ENCODE data around the gene PSMD5.

DNA sequence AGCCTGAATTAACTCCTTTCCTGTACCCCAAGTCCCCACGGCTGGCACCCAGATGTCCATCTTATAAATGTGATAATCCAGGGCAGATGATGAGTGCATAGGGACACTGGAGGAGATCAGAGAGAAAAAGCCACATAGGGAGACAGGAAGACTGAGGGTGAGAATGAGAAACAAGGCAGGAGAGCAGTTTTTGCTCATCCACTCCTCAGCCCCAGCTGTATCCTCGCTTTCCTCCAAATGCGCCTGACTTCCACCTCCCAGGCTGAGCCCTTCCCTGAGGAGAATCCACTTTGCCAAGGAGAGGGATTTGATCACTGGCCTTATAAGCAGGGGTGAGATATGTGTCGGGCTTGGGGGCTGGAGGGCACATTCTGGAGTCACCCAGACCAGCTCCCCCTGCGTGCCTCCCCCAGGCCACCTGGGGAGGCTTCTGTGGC is 211.3 kb downstream of the PAPPA start:
- PRO-cap, result no peak

GRCh38 chr9:116695815-116696243 is 8.7 kb downstream of the TRIM32 start:
- PRO-cap, result unidirectional peak, plus-strand start at chr9:116695986

DNA sequence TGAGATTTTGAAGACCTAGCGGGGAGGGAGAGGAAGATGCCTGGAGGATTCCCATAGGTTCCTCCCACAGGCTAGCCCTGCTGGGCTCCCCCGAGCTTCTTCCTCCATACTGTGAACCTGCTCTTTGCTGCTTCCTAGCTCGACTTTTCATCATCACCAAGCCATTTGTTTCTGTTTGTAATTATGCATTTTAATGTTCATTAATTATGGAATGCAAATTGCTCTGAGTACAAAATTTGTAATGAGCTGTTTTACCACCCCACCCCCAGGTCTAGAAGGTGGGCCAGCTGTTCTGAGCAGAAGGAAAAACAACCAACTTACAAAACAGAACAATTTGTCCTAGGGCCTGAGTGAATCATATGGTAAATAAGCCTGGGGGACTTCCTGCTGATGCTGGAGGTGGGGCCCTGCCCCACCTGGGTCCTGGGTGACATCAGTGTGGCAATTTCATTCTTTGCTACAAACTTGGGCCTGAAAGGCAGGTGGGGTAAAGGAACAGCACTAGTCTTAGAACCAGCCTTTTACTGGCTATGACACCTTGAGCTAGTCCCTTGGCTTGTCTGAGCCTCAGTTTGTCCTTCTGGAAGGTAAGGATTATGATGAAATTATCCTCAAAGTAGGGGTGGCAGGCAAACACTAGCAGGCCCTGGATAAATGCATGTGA is 150.4 kb downstream of the TRIM32 start:
- PRO-cap, result no peak

- PRO-cap, result no peak
These were observed 9.0 kb downstream of the ASTN2 start for GRCh38 chr9:117405896-117406256.

DNA sequence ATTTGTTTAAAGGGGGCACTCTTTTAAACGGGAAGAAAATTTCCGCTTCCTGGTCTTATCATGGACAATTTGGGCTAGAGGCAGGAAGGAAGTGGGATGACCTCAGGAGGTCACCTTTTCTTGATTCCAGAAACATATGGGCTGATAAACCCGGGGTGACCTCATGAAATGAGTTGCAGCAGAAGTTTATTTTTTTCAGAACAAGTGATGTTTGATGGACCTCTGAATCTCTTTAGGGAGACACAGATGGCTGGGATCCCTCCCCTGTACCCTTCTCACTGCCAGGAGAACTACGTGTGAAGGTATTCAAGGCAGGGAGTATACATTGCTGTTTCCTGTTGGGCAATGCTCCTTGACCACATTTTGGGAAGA is 11.3 kb downstream of the TLR4 start:
- PRO-cap, result no peak

GRCh38 chr9:119555930-119556746 is 186.9 kb upstream of the BRINP1 start:
- PRO-cap, result no peak

GRCh38 chr9:120563073-120563612 is 16.8 kb downstream of the CDK5RAP2 start:
- PRO-cap, result no peak

DNA sequence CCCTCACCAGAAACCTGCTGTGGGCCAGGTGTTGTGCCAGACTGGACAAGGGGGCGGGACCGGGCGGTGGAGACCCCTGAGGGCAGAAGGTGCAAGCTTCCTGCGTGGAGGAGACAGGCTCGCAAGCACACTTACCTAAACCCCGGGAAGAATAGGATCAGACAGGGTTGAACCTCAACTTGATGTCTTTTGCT is 739 bp upstream of the MEGF9 start:
- PRO-cap, result no peak

DNA sequence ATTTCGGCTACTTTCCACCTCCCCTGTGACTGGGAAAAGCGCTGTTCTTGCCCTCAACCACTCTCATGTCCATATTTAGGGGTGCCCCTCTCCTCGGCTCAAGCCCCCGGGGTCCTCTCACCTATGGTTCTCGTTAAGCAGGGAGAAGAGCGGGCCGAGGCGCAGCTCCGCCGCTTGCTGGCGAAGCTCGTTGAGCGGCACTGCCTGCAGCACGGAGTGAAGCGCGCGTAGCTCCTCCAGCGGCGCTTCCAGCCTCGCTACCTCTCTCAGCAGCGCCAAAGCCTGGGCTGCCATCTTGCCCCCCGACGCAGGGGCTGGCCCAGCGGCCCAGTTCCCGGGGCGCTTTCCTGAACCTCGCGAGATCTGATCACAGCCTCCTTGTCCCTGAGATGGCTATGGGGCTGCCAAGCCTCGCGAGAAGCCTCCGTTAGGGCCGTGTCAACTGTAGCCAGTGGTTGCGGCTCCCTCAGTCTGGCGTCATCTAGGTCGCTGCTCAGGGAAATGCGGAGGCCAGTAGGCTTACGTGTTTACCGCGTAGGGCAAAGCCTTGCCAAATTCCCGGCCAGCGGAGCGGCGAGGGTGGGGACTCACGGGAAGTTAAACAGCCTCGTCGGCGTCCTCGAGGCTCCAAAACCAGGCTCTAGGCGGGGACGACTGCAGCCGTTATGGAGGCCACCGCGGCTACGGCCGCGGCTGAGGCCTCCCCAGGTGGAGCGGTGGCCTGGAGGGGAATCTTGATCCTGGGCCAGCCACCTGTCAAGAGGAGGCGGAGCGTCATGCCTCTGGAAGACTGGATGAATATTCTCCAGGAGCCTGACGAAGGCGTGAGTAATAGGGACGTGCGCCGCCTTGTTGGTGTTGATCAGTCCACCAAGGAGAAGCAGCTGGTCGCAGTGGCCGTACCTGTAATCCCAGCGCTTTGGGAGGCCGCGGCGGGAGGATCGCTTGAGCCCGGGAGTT is at the start of gene PSMD5:
PSMD5 (minus strand) TSS at position 307 of the 960 bp plus-strand sequence.
- PRO-cap, result bidirectional peak, plus-strand start at position 469 of the sequence, minus-strand start at position 307 of the sequence; unidirectional peak, plus-strand start at position 865 of the sequence

- PRO-cap, result no peak
These were observed 17.6 kb upstream of the PHF19 start for GRCh38 chr9:120894320-120895206.

- PRO-cap, result no peak
These were observed 21.4 kb downstream of the TRAF1 start for GRCh38 chr9:120905026-120905719.

DNA sequence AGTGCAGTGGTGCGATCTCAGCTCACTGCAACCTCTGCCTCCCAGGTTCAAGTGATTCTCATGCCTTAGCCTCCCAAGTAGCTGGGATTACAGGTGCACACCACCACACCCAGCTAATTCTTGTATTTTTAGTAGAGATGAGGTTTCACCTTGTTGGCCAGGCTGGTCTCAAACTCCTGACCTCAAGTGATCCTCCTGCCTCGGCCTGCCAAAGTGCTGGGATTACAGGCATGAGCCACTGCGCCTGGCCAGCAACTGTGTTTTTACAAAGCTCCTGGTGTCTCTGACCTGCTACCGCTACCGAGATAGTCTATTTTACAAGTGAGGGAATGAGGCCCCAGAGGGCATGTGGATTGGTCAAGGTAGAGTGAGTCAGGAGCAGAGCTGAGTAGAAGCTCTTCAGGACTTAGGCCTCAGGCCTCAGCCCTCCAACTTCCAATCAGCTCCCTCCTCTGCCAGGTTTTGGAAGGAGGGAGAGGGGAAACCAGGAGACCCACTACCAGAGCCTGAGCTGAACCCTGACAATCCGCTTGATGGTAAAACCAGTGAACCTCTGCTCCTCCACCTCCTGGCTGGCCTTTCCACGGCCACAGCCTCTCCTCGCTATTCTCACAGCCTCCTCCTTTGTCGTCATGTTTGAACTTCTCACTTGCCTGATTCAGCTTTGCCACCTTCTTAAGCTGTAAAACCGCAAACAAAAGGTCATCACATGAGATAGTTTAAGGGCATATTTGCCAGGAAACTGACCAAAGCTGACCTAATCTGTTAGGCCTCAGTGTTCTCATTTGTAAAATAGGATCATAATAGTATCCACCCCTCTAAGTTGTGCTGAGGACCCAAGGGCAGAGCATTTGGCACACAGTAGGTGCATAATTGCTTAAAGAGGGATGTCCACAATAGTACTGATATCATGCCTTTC is 1.9 kb downstream of the TRAF1 start:
- PRO-cap, result bidirectional peak, plus-strand start at position 545 of the sequence, minus-strand start at position 574 of the sequence; unidirectional peak, minus-strand start at position 651 of the sequence

DNA sequence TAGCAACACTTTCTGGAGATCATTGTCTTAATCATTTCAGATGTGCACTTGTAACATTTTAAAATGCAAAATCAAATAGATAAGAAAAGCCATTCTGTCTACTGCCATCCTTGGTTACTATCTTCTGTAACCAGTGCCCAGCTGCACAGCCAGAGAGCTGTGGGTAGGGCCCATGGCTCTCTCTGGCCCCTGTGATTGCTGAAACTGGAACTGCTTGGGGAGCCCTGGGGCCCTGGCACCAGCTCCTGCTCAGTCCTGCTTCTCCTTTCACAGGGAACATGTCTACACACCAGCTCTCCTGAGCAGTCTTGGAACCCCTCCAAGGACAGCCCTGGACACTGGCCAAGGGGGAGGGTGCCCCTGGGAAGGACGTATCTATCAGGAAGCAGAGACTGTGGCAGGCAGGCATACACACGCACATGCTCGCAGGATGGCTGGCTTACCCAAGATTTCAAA is 8.7 kb upstream of the TRAF1 start:
- PRO-cap, result bidirectional peak, plus-strand start at position 388 of the sequence, minus-strand start at position 269 of the sequence

DNA sequence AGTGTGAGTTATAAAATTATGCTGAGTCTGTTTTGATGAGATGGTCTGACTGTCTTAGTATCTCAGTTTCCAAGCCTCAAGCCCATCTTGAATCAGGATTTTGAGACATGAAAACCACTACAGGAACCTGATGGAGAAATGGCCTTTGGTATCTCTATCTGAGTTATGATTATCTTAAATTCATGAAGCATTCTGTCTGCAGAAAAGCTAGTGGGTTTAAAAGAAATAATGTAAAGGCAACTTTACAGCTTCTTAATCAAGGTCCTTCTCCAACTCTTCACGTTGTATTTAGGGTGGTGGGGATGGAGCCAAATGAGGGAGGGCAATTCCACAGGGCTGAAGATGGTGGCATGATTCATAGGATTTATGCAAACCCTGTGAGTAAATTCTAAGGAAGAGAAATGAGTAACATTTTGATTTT is 47.5 kb downstream of the C5 start:
- PRO-cap, result no peak

DNA sequence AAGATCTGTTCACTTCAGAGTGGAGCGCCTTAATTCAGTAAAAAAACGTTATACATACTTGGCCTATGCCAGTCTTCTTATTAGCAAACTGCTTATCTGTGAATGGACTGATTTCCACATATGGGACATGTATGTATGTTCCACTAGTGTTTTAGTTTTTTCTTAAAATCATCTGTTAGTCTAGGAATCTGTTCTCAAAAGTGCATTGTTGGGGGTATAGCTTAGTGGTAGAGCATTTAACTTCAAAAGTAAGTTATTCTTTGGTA is 14.0 kb downstream of the CNTRL start:
- PRO-cap, result no peak

- PRO-cap, result unidirectional peak, minus-strand start at chr9:121133242
These were observed 58.5 kb downstream of the CNTRL start for GRCh38 chr9:121133113-121133820.

GRCh38 chr9:121220953-121221627 is 19.4 kb upstream of the RAB14 start:
- PRO-cap, result no peak

DNA sequence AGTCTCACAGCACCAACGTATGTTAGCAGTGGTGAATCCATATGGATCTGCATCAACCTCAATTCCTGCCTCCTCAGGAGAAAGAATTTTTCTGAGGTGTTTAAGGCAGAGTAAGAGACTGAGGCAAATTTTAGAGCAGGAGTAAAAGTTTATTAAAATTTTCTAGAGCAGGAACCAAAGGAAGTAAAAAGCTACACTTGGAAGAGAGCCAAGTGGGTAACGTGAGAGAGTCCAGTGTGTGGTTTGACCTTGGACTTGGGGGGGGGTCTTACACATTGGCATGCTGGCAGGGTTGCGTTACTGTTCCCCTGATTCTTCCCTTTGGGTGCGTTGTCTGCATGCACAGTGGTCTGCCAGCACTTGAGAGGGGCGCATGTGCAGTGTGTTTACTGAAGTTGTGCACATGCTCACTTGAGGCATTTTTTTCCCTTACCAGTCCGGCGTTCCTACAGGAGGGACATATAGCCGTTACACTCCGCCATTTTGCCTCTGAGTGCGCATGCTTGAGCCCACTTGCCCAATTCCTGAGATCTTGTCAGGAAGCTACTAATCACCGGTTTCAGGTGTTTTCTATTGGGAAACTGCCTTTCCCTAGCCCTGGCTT is 21.1 kb upstream of the RAB14 start:
- PRO-cap, result no peak

GRCh38 chr9:121284253-121284928 is 16.4 kb downstream of the GSN start:
- PRO-cap, result no peak

DNA sequence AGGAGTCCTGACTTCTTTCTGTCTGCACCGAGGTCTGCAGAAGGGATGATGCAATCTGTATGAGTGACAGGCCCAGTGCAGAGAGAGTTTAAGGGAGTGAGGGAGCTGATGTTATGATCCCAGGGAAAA is 21.8 kb downstream of the GSN start:
- PRO-cap, result no peak